Pericardium fibroblast (primary cell): ENCODE data around the genes GPR161 and KIFAP3.

- RAMPAGE, long total RNA: no peak
Measured at GRCh38 chr1:167915502-167916578, 1.9 kb upstream of the ADCY10 start.

- RAMPAGE, long total RNA: no peak
Measured at GRCh38 chr1:168084864-168086069, 51.5 kb downstream of the GPR161 start.

- RAMPAGE, long total RNA: no peak
Measured at GRCh38 chr1:168136447-168137250, at the start of gene GPR161. Gene GPR161 (minus strand): TSS chr1:168136930.

DNA sequence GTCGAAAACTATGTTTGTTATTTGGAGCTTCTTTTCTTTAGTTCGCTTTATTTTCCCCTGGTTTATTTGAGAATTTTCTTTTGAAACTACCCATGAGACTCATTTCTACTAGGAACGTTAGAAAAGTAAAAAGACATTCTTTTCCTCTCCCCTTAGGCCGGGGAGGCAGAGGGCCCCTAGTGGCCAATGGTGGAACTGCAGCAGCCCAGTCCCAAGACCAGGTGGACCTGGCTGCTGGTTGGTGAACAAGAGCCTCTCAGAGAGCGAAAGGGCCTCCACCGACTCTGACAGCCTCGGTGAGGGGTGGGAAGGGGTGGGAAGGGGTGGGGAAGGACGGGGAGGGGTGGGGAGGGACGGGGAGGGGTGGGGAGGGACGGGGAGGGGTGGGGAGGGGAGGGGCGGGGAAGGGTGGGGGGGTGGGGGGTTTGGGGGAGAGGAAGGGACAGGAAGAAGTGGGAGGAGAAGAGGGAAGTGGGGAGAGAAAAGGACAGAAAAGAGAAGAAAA lies 9.1 kb upstream of the GPR161 start:
- RAMPAGE, long total RNA: no peak

- RAMPAGE, long total RNA: no peak
Measured at GRCh38 chr1:168179106-168179776, 479 bp downstream of the TIPRL start.

GRCh38 chr1:168354126-168354978 lies 73.7 kb downstream of the TBX19 start:
- RAMPAGE, long total RNA: no peak

GRCh38 chr1:168443909-168444420 lies 99.8 kb downstream of the XCL2 start:
- RAMPAGE, long total RNA: no peak

DNA sequence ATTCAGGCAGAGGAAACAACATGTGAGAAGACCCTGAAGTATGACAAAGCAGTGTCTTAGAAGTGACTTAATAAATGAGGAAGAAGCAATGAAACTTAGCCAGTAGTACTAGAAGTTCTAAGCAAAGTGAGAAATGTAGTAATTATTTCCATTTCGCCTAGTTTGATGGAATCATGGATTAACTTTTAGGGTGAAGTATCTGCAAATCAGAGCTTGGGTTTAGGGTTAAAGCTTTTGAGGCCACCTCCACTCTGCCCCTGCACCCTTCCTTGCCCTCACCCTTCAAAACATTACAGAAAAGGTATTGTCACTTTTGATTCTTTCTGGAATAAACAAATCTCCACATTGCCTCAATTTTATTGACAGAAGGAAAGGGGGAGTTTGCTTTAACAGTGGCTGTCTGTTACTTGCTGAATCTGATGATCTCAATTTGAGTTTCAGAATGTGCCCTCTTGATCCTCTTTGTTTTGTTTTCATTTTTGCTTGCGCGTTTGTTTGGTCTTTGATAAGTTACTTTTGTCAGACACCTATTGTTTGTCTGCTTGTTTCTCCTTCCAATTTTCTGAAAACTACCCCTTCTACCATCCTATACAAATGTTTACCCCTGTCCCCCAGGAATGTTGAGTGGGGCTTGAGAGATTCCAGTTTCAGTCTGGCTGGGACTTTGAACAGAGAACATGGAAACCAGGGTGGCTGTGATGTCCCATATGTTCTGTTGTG lies 11.6 kb upstream of the XCL2 start:
- RAMPAGE, long total RNA: no peak

GRCh38 chr1:169019684-169020152 lies 86.8 kb upstream of the ATP1B1 start:
- RAMPAGE, long total RNA: no peak

- RAMPAGE, long total RNA: no peak
Measured at GRCh38 chr1:169048167-169048535, 58.3 kb upstream of the ATP1B1 start.

DNA sequence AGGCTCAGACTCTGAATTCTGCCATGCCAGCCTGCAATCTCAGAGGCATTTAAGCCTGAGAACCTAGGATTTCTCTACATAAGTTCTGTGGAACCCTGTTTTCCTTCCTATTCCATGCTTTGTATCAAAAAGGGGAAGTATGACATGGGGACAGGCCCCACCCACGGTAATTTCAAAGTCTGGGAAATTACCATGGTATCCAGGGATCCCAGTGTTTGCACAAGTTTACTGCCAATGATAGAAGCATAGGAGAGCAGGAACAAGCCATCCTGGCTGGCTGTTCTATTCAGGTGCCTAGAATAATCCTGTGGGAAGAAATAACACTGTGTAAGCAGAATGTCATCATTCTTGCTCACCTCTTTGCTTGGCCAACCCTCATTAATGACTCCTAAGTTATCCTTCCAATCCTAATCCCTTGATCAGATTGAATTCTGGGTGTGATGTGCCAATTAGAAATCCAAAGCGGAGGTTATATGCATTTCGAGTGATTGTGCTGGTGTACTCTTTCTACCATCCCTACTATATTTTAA lies 53.7 kb upstream of the ATP1B1 start:
- RAMPAGE, long total RNA: no peak

DNA sequence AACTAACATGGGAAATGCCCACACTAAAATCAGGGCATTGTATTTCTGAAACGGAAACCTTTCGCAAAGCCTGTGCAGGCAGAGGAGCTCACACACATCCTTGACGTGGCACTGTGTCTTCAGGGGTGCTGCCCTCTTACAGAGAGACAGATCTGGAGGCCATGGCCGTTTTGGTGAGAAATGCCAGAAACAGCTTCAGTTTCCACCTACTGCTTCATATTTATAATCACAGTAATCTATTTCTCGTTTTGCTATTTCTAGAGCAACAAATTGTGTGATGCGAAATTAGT lies 26.8 kb downstream of the ATP1B1 start:
- RAMPAGE, long total RNA: no peak

DNA sequence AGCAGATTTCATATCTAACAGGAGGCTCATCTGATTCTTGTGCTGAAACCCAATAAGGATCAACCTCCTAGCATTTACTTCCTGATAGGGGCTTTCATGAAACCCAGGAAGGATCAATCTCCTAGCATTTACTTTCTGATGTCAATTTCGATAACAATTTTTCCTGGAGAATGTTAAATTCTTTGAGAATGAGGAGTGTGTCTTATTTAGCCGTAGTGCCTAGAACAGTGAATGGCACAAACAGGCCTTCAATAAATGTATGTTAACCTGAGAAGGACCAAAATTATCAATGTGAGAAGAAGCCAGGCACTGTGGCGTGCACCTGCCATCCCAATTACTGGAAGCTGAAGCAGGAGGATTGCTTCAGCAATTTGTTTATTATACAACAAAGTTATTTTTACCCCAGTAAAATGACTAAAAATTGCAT lies 38.0 kb downstream of the ATP1B1 start:
- RAMPAGE, long total RNA: no peak

- RAMPAGE, long total RNA: no peak
Measured at GRCh38 chr1:169236747-169237438, 130.4 kb downstream of the ATP1B1 start.

DNA sequence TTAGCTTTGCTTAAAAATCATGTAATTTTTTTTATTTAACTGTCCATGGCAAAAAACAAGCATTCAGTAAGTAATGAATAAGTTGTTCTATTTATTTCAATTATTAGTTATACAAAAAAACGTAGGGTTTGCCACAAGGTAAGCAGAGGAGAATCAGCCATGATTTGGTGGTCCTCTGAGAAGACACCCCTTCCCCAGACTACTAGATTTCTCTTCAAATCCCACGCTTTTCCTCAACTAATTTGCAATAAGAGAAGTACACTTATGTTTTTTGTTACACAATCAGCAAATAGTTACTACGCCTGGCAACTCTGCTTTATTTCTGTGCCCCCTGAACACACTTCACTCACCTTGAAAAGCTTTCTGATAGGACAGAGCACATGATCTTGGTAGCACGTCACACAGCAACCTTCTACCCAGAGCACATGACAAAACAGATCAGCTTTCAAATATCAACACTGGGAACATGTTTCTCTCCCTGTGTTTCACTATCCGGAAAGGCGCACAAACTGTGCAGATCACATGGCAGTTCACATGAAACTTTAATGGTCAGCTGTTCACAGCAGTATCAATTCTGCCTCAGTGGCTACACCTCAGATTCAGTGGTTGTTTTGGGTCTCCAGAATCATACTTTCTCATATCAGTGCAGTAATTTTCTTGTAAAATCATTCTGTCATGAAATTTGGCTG lies 2.3 kb downstream of the SLC19A2 start:
- RAMPAGE, long total RNA: no peak

GRCh38 chr1:169624018-169624525 lies 5.9 kb downstream of the SELP start:
- RAMPAGE, long total RNA: no peak

DNA sequence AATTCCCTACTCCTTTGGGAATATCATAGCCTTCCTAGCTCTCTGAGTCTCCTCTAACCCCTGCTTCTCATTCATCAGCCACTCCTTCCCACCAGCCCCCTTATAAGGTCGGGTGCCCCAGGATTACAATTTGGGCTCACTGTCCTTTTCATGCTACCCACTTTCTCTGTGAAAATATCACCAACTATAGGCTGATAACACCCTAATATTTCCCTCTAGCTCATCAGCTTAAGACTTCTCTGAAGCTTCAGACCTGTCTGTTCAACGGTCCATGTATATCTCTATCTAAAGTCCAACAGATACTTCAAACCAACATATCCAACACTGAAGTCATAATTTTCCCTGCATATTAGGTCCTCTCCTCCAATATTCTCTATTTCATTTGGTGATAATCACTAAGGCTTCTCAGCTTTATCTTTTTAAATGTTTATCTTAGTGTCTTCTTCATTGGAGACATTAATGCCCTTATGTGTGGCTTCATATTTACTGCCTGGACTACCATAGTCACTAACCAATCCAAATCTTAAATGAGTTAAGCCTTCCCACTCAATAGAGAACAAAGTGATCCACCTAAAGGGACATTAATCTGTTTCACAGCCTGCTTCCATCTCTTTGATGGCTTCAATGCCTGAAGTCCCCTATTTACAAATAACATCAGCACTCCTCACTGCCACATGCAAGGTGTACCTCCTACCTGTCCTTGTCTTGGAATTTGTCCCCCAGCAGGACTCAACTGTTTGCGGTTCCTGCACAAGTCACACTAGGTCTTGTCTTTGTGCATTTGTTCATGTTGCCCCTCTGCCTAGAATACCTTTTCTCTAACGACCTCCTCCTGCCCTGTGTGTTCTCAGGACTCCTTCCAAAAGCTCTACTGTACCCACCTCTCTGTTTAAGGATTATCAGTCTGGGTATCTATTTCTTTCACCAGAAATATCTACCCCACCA lies 27.6 kb downstream of the SCYL3 start:
- RAMPAGE, long total RNA: no peak

DNA sequence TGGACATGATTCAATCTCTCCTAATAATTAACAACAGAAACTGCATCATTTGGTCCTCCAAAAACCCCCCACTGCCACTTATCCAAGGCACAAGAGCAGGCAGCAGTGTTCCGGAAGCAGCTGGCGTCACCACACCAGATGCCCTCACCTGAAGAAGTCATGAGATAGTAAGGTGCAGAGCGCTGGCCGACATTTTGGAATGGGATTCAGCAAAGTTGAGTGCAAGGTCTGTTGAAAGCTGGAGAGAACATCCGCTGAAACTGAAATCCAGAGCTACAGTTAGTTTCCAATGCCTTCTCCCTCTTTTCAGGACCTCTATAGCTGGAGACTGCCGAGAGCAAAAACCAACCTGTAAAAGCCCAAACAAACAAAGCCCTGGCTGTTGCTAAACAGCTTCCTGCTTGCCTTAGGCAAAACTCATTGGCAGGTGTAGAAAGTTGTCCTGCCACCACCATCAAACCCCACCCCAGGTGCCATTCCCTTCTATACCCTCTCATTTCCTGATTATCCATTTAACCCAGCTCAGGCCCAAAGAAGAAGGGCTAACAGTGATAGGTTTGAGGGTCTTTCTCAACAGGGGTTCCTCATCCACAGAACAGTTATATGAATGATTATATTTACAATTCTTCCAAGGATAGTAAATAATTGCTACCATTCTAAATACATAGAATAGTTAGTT lies 24.8 kb downstream of the SCYL3 start:
- RAMPAGE, long total RNA: no peak

DNA sequence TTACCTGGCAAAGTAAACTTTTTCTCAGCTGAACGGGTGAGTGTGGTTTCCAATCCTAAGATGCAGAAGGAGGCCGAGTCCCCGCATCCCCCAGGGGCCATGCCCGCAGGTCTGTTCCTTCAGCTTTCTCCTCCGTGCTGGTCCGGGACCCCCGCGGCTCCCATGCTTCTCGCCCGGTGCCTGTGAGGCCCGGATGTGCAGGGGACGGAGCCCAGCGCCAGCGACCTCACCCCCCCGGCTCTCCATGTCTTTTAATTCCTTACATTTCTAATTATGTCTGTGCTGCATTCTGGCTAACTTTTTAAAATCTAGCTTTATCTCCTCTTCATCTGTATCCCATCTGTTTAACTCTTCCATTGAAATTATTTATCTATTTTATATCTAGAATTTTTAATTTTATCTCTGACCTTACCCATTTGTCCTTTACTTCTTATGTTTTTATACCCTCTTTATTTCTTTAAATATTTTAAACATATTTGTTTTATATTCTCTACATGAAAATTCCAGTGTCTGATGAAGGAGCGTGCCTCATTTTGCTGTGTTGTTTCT lies 21.6 kb upstream of the SCYL3 start:
- RAMPAGE, long total RNA: no peak

DNA sequence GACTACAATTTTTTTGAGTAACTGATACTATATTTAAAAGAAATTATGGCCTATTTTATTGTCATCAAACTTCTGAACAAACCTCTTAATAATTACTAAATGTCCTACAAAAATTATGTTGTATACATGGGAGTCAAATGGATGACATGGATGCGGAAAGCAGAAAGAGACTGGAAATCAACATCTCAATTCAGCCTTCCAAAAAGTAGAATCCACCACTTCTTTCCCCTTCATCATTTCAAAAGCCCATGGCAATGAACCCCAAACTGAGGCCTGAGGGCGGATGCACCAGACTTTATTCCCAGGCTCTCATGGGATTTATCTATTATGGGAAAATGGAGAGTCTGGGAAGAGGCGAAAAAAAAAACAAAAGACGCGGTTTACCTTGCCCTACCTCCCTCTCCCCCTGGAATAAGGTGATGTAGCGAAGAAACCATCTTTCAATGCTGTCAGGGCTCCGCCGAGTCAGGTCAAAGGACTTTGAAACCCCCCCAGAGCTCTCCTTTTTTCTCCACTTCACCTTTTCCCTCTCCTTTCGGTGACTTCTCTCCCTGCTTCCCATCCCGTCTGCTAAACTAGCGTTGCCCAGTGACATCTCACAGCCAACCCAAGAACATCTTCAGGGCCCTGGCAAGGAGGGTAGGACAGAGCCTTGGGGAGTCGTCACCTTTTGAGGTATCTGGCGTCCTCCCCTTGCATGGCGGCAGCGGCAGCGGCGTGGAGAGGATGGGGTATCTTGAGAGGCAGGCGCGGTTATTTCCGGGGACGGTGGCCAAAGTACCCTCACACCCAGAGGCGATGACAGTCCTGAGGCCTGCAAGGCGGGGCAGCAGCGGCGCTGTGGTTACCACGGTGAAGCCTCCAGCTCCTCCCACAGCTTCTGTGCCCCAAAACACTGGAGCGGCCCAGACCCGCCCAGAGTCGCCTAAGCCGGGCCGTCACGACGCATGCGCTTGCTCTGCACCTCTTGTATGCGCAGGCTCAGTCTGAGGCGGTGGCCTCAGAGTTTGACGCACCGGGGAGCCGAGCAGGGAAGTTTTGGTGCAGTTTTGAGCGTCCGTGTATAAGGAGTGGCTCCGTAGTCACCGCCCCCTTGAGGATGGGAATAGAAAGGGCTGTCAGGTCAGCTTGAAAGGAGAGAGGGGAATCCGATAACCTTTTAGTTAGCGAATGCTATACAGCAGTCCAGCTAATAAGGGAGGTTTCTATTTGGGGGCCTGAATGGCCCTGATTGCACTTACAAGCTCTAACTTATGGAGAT lies at the start of gene KIFAP3:
Gene KIFAP3 (minus strand): TSS at position 927 of the 1,261 bp plus-strand sequence.
- RAMPAGE, long total RNA: start-site peak on the minus strand centred at position 871 of the sequence, 124 bp wide, 208 and 27 reads in 2 replicates